AG09319 (cell line): ENCODE results near the gene CCL4L2.

DNA sequence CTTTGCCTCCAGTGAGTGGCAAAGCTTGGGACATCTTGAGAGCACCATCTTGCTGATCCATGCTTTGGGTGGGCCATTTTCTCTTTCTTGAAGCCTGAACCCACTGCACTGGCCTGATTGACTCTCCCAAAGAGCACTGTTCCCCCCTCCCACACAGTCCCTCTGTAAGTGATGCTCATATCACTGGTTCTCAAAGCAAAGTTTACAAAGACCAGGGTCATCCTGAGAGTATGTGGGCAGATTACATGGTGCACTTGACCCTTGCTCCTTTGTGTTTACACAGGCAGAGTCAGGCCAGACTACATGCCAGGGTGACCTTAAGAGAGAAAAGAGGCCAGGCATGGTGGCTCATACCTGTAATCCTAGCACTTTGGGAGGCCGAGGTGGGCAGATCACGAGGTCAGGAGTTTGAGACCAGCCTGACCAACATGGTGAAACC lies 1.4 kb downstream of the CCL16 start:
- RRBS, result no CpG with 5 or more reads among the region's 2 CpGs

GRCh38 chr17:36066296-36067191 lies 2.5 kb downstream of the CCL18 start:
- RRBS, result no CpG with 5 or more reads among the region's 7 CpGs

- RRBS, result no CpG with 5 or more reads among the region's 3 CpGs
Observed at GRCh38 chr17:36128707-36128906, 25.0 kb downstream of the CCL4 start.

- RRBS, result no CpG with 5 or more reads among the region's 6 CpGs
Observed at GRCh38 chr17:36210750-36211291, at the start of gene CCL4L2. CCL4L2 (plus strand) TSS chr17:36211063.

DNA sequence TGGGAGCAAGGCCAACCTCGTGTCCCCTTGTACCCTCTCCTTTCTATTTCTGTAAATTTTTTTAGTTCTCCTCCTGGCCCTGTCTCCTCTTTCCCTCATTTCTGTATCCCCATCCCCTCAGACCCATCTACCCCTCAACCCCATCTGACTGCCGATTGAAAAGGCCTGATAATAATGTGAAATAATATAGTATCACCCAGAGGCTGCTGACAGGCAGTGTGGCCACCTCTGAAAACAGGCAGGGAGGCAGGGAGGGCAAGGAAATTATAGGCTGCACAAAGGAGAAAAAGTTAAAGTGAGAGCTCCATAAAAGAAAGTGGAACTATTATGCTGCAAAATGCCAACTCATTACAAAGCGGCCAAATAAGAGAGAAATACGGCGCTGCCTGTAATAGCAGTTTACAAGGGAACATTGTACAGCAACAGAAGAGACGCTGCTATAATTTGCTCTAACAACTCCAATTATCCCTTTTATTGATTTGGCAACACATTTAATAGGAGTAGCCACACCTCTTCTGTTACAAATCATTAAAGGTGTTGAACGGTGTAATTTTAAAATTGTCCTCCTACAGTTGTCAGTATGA lies 120.1 kb downstream of the MRM1 start:
- RRBS, result no CpG with 5 or more reads among the region's 7 CpGs

DNA sequence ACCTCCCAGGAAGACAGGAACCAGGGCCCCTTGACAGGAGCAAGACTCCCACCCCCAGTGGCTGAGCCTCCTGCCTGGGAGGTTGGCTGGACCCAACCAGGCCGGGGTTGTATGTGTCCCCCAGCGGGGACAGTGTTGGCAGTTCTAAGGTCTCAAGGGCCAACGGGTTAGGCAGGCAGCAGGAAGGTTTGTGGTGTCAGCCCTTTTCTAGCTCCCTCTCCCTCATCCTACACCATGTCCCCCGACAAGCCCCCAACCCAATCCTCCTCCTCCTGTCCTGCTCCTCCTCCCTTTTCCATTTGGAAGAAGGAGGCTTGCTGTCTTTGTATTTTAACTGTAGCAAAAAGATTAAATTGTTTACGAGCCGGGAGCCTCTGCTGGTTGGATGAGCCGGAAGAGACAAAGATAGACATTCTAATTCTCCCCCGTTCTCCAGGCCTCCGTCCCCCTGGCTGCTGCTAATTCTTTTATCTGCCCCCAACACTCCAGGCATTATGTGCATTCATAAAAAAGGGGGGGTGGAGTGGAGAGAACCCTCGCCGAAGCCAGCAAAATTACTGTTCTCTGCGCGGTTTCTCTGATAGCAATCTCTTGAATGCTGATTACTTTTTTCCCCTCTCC lies 126.4 kb downstream of the MRM1 start:
- RRBS, result no CpG with 5 or more reads among the region's 13 CpGs

- RRBS, result no CpG with 5 or more reads among the region's 53 CpGs
Observed at GRCh38 chr17:36933614-36934771, 3.3 kb upstream of the LHX1 start.

- RRBS, result no CpG with 5 or more reads among the region's 15 CpGs
Observed at GRCh38 chr17:37067423-37068091, 118.8 kb downstream of the AATF start.

GRCh38 chr17:37300570-37301104 lies 75.1 kb upstream of the C17orf78 start:
- RRBS, result no CpG with 5 or more reads among the region's 2 CpGs

DNA sequence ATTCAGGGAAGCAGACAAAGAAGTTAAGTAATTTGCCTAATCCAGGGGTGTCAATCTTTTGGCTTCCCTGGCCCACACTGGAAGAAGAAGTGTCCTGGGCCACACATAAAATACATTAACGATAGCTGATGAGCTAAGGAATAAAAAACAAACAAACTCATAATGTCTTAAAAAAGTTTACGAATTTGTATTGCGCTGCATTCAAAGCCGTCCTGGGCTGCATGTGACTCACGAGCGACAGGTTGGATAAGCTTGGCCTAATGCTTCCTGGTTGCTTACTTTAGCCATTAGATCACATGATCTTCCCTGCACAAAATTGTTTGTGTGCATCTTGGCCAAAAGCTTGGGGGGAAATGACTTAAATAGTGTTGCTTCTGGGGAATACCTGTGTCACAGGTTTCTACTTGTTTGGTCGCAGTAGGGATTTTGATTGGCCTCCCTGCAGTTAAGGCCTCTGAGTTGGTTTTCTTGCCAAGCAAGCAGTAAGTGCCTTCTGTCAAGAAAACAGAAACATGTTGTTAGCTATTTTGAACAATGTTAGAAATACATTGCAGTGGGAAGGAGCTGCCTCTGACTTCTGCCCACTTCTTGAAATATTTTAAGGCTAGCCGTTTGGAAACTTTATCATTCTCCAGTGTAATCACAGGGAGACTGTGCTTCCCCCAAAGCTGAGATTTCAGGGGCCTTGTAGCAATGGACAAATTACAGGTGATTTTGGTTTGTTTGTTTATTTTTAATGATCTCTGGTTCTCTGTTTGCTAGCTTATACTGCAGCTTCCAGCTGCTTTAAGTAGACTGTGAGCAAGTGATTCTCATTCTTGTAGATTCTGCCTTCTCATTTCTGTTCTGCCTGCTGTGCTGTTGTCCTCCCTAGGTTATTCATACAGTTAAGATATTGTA lies 39.5 kb upstream of the DUSP14 start:
- RRBS, result no CpG with 5 or more reads among the region's 8 CpGs

- RRBS, result no CpG with 5 or more reads among the region's 9 CpGs
Observed at GRCh38 chr17:37552763-37553982, 56.0 kb downstream of the SYNRG start.

DNA sequence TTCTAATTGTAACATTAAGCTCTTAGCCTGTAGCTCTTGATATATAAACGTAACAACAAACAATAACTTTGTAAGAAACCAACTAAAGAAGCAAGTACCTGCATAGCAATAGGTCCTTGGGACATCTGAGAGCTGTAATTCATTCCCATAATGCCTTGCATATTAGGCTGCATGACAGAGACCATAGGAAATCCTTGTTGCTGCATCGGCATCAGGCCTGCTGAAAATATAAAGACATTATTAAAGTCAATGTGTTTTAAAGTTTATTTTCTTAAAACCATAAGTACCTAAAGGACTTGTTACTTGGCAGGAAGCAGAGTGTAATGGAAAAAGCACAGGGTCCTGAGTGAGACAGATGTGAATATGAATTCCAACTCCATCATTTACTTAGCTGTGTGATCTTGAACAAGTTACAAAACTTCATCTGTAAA lies 13.1 kb downstream of the SYNRG start:
- RRBS, result no CpG with 5 or more reads among the region's 2 CpGs

- RRBS, result no CpG with 5 or more reads among the region's 4 CpGs
Observed at GRCh38 chr17:37648552-37649339, 5.5 kb upstream of the DDX52 start.

DNA sequence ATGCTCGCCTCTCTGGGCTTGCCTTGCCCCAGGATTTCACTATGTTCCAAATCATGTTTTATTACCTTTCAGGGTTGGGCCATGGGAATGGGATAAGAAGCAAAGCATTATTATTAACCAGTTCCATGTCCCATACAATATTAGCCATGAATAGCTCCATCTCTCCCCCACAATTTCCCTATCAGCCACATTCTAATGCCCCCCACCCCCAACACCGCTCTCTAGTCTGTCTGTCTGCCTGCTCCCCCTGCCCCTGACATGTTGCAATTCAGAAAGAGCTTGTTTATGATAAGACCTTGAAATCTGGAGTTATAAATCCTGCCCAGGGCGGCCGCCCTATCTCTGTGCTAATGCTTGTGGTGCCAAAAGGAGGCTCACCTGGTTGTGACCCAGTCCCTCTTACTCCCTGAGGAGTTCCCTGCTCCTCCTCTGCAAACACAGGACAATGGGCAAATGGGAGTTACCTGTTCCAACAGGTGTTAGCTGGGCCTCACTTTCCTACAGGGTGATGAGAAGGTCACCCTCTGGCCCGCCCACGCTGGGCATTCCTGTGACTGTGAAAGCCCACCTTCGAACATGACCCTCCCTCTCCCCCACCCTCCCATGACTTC lies 28.0 kb upstream of the DDX52 start:
- RRBS, result no CpG with 5 or more reads among the region's 7 CpGs

- RRBS, result no CpG with 5 or more reads among the region's 12 CpGs
Observed at GRCh38 chr17:37687016-37687514, 43.8 kb upstream of the DDX52 start.

DNA sequence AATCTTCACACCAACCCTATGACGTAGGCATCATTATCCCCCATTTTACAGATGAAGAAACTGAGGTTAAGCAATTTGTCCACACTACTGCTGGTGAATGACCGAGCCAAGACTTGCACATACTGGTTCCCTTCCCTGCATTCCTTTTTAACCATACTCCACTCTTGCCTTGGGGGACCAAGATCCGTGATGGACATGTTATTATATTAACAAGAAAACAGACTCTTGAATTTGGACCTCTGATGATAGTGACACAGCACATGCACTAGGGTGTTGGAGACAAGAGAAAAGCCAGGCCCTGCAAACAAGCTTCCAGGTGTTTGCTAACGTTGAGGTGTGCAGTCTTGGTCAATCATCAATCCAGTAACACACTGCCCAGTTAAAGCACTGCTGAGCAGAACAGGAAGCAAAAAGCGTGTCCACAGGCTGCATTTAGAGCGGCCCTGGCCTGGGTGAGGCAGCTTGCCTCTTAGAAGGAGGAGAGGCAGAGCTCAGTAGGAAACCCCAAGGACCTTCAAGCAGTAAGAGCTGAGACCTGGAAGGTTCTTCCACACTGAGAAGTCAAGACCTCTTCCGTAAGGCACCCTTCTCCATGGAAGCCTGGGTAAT lies 36.7 kb downstream of the HNF1B start:
- RRBS, result no CpG with 5 or more reads among the region's 7 CpGs

- RRBS, result no CpG with 5 or more reads among the region's 3 CpGs
Observed at GRCh38 chr17:37718374-37719140, 26.3 kb downstream of the HNF1B start.

- RRBS, result no CpG with 5 or more reads among the region's 7 CpGs
Observed at GRCh38 chr17:37884438-37884927, 39.7 kb upstream of the TBC1D3K start.

DNA sequence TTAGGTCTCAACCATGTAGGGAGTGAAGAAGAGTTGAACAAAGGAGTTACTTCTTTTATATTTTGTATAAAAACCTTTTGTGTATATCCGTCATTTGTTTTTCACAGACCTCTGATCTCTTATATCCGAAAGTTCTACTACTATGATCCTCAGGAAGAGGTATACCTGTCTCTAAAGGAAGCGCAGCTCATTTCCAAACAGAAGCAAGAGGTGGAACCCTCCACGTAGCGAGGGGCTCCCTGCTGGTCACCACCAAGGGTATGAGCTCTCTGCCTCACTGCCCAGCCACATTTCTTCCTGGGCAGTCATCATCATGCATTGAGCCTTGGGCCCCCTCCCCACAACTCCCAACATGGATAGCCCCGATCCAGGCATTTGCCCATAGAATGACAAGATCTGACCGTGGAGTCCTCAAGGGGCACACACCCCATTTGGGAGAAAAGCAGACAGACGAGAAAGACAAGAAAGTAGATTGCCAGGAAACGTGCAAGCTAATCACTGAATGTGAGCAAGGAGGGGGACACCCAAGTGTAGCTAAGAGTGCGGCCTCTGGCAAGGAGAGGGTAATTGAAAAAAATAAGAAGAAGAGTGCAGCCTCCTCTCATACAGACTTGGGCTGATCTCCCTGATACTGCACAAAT lies 32.4 kb upstream of the ARHGAP23 start:
- RRBS, result no CpG with 5 or more reads among the region's 10 CpGs